NB4 (cell line): ENCODE measurements around a stretch of chr1.

GRCh38 chr1:201356352-201356704 lies 21.2 kb downstream of the TNNT2 start:
- RRBS: no CpG with 5 or more reads among the region's 9 CpGs

DNA sequence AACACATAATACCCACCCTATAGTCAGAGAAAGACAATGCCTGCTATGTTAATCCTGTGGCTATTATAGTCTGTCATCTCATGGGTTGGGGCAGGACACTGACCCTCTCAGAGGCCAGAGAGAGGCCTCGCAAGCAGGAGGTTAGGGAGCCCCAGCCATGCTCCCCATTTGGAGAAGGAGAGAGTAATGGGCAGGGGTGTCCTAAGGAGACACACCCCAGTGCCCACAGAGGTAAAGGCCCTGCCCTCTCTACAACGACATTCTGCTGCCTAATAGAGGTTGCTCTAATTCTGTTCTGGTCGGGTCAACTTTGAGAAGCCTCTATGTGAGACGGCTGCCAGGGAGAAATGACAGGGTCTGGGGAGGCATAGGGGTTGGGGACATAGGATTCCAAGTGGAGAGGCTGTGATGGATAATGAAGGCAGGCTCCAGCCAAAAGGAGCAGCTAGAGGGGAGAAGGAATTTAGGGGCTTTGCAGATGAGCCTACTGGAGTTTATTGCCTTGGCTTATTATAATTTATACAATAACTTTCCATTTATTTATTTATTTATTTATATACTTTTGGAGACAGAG lies 1.2 kb upstream of the TNNI1 start:
- RRBS: no CpG with 5 or more reads among the region's 4 CpGs

DNA sequence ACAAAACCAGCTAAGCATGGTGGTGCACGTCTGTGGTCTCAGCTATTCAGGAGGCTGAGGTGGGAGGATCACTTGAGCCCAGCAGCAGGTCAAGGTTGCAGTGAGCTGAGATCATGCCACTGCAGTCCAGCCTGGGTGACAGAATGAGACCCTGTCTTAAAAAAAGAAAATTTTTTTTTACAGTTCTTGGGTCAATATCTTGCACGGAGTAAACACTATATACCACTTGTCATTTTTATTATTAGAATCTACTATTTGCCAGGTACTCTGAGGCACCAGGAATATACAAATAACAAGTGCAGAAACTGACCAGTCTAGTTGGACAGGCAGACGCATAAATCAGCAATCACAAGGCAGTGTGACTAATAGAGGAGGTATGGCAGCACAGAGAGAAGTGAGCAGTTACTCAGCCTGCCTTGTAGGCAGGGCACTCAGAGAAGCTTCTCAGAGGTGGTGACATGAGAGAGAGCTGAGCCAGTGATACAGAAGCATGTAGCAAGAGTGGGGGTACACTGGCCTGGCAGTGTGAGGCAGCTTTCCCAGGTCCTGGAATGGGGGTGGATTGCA lies 8.0 kb downstream of the PHLDA3 start:
- RRBS: no CpG with 5 or more reads among the region's 3 CpGs

GRCh38 chr1:201469457-201469718 lies 400 bp upstream of the PHLDA3 start:
- RRBS: no CpG with 5 or more reads among the region's 12 CpGs

GRCh38 chr1:201500283-201500560 lies 6.7 kb downstream of the CSRP1 start:
- RRBS: no CpG with 5 or more reads among the region's 4 CpGs

- RRBS: no CpG with 5 or more reads among the region's 7 CpGs
Observed at GRCh38 chr1:201513035-201513451, 6.1 kb upstream of the CSRP1 start.

DNA sequence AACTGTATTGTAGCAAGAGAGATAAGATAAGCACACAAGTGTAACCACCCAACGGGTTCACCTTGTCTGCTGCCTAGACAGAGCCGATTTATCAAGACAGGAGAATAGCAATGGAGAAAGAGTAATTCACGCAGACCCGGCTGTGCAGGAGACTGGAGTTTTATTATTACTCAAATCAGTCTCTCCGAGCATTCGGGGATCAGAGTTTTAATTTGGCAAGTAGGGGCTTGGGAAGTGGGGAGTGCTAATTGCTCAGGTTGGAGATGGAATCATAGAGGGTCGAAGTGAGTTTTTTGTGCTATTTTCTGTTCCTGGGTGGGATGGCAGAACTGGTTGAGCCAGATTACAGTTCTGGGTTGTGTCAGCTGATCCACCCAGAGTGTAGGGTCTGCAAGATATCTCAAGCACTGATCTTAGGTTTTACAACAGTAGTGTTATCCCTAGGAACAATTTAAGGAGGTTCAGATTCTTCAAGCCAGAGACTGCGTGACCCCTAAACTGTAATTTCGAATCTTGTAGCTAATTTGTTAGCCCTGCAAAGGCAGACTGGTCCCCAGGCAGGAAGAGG lies 8.4 kb upstream of the CSRP1 start:
- RRBS: no CpG with 5 or more reads among the region's 9 CpGs

GRCh38 chr1:201531337-201531536 lies 7.7 kb upstream of the NAV1 start:
- RRBS: 92% methylated on average over 10 of the region's 11 CpGs

GRCh38 chr1:201753617-201754884 lies 74.9 kb upstream of the IPO9 start:
- RRBS: no CpG with 5 or more reads among the region's 7 CpGs

- RRBS: no CpG with 5 or more reads among the region's 8 CpGs
Observed at GRCh38 chr1:201783240-201783949, 45.6 kb upstream of the IPO9 start.

- RRBS: no CpG with 5 or more reads among the region's 4 CpGs
Observed at GRCh38 chr1:201876872-201877312, 11.8 kb upstream of the SHISA4 start.

DNA sequence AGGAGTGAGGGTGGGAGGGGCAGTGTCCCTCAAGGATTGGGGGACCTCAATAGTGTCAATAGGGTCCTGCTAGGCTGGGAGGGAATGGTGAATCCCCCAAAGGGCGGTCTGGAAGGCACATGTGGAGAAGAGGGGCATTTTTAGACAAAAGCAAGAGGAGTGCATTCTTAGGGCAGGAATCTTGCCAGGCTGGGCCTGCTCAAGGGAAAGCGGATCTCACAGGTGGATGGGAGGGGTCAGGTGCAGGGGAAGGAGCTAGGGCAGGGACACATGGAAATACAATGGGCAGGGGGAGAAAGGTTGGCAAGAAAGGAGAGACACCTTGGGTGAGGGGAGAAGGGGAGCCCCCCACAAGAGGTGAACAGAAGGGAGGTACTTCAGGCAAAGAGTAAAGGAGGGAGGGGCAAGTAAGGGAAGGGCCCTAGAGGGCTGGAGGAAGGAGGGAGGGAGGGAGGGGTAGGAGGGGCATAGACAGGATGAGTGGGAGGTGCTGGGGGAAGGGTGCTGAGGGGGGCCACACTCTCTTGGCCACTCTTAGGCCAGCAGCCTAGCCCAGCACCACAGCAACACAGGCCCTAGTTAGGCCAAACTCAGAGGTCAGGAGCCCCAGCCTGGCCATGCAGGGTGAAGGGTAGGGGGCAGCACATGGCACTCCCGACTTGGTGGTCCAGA lies 6.0 kb downstream of the SHISA4 start:
- RRBS: no CpG with 5 or more reads among the region's 3 CpGs

DNA sequence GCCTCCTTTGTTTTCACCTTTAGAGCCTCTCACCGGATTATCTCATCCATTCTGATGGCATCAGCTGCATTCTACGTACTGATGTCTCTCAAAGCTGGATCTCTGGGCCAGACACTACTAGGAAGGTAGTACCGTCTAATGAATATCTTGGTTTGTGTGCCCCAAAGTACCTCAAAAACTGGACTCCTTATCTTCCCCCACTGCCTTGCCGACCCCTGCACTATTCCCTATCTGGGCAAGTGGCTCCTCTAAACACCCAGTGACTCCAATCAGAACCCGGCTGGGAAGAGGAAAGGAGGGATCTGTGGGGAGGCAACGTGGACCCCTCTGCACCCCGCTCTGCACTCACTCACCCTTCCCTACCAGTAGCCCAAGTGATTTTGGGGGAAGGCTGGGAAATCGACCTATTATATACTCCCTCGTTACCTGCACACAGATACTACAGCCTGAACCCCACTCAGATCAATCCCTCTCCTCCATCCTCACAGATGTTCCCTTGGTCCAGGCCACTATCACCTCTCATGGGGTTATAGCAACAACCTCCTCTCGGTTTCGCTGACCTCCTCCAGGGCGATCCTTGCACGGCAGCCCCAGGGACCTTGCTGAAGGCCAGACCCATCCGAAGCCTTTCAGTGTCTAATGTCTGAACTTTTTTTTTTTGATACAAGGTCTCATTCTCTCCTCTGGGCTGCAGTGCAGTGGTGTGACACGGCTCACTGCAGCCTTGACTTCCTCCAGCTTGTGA lies 26.8 kb downstream of the SHISA4 start:
- RRBS: no CpG with 5 or more reads among the region's 15 CpGs

DNA sequence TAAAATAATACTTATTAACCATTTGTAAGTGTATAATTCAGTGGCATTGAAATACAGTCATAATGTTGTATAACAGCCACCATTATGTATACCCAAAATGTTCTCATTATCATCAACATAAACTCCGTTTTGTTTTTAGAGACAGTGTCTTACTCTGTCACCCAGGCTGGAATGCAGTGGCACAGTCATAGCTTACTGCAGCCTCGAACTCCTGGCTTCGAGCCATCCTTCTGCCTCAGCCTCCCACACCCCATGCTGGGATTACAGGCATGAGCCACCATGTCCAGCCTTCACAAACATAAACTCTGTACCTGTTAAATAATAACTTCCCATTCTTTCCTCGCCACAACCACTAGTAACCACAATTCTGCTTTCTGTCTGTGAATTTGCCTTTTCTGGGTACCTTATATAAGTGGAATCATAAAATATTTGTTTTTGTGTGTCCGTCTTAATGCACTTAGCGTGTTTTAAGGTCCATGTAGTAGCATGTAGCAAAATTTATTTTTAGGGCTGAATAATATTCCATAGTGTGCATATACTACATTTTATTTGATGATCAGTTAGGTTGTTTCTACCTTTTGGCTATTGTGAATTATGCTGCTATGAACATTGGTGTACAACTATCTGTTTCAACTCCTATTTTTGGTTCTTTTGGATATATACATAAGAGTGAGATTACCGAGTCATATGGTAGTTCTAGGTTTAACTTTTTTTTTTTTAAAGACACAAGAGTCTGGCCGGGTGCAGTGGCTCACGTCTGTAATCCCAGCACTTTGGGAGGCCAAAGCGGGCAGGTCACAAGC lies 11.6 kb upstream of the RNPEP start:
- RRBS: no CpG with 5 or more reads among the region's 10 CpGs

GRCh38 chr1:202003001-202003589 lies 7.3 kb upstream of the ELF3 start:
- RRBS: no CpG with 5 or more reads among the region's 13 CpGs

GRCh38 chr1:202012148-202013045 lies 2.0 kb downstream of the ELF3 start:
- RRBS: 58% methylated on average over 5 of the region's 19 CpGs

DNA sequence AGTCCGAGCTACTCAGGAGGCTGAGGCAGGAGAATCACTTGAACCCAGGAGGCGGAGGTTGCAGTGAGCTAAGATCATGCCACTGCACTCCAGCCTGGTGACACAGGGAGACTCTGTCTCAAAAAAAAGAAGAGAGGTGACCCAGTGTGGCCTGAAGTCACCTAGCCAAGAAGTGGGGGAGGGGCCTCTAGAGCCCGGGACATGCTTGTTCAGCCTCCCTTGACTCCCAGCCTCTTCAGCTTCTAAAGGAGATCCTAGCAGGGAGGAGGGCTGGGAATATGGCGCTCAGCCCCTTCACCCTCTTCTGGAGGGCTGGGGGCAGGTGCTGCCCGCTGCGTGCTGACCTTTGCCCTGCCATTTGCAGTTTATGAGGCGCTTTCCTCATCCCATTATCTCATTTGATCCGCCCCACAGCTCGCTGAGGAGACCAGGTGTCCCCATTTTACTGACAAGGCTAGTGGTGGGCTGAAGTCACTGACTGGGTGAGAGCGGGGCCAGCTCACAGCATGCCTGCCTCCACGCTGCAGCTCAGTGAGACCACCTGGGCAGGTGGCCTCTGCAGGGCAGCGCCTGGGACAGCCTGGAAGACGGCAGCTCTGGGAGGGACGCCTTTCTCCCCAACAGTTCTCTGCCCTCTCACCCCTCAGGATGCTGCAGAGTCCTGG lies 7.4 kb downstream of the ELF3 start:
- RRBS: no CpG with 5 or more reads among the region's 14 CpGs

DNA sequence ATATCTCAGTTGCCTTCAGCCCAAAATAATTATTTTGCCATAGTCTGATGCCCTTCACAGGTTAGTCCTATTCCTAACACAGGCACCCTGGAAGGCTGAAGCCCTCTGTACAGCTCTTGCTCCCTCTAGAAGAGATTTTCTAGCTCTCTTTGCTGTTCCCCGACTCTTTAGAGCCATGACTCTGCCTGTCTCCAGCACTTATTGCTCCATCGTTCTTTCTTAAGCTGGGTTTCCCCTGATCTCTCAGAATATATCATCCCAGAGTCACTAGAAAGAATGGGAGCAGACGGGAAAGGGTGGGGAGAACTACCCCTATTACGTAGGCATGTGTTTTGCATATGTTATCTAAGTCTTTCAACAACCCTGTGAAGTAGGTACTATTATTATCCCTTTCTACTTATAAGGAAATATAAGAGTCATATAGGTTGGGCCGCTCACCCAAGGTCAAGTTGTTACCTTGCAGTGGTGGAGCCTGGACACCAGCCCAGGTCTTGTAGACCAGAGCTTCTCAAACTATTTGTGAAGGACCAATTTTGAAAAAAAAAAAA lies 38.7 kb downstream of the ELF3 start:
- RRBS: no CpG with 5 or more reads among the region's 5 CpGs

DNA sequence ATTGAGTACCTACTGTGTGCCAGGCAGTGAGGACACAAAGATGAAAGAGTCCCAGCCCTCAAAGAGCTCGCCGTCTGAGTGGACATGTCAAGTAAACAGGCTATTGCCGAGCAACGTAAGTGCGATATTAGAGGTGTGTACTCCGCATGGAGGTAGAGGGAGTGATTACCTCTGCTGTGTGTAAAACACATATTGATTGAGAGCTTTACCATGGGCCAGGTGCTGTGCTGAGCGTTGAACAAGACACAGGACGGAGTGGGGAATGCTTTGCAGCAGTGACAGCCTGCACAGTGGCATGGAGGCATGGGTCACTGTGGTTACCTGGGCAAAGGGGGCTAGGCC lies 49.5 kb upstream of the GPR37L1 start:
- RRBS: no CpG with 5 or more reads among the region's 8 CpGs

DNA sequence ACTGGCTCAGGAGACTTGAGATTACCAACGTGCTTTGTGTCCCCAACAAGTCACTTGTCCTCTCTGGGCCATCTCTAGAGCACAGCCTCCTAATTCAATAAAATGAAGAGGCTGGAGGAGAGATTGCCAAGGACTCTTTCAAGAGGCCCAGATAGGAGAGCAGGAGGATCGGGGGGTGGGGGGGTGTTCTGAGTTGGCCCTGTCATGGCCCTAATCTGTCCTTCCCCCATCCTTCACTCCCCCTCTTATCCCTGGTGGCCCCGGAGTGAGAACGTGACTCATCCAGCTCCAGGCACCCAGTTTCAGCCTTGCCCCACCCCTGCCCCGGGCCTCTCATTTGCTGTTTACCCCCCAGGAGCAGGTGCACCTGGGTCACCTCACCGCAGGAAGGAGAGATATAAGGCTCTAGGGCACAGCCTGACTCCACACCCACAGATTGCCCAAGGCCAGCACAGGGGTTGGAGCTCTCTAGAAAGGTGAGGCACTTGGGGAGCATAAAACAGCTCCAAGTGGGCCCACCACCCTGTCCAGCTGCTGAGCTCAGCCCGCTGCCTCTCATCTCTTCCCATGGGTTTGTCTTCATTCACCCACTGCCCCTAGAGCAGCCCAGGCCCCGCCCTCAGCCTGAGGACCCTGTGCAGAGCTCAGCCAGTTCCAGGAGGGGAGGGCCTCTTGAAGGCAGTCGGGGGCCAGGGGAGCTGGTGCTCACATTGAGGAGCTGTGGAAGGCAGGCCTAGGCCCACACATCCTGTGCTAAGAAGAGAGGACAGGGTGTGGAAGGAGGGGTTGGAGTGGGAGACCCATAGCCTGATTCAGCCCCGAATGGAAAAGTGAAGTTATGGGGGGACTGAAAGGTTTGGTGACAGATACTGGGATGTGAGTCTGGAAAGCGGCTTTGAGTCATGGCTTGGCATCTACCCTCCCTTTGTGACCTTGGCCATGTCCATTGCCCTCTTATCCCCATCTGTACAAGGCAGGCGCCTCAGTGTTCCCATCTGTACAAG lies 16.3 kb upstream of the GPR37L1 start:
- RRBS: 18% methylated on average over 3 of the region's 12 CpGs